Colon Carcinoma Metastatic in the Brain (tissue), 2 donors: ENCODE measurements around a stretch of chr14.

DNA sequence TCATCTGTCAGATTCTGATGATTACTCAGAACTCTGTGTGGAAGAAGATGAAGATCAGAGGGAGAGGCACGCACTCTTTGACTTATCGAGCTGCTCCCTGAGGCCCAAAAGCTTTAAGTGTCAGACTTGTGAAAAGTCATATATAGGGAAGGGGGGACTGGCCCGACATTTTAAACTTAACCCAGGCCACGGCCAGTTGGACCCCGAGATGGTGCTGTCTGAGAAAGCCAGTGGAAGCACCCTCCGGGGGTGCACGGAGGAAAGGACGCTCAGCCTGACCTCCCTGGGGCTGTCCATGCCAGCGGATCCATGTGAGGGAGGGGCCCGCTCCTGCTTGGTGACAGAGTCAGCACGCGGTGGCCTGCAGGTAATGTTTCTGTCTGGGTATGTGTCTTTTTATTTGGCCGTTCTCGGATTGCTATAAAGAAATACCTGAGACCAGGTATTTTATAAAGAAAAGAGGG, 7.0 kb downstream of the ZNF839 start:
- PRO-cap, 2 experiments: no peak in any of the 2 experiments

- PRO-cap, 2 experiments: no peak in any of the 2 experiments
Observed at GRCh38 chr14:102497896-102498238, 11.7 kb downstream of the ANKRD9 start.

- PRO-cap, 2 experiments: no peak in any of the 2 experiments
Observed at GRCh38 chr14:102501830-102502291, 7.7 kb downstream of the ANKRD9 start.

DNA sequence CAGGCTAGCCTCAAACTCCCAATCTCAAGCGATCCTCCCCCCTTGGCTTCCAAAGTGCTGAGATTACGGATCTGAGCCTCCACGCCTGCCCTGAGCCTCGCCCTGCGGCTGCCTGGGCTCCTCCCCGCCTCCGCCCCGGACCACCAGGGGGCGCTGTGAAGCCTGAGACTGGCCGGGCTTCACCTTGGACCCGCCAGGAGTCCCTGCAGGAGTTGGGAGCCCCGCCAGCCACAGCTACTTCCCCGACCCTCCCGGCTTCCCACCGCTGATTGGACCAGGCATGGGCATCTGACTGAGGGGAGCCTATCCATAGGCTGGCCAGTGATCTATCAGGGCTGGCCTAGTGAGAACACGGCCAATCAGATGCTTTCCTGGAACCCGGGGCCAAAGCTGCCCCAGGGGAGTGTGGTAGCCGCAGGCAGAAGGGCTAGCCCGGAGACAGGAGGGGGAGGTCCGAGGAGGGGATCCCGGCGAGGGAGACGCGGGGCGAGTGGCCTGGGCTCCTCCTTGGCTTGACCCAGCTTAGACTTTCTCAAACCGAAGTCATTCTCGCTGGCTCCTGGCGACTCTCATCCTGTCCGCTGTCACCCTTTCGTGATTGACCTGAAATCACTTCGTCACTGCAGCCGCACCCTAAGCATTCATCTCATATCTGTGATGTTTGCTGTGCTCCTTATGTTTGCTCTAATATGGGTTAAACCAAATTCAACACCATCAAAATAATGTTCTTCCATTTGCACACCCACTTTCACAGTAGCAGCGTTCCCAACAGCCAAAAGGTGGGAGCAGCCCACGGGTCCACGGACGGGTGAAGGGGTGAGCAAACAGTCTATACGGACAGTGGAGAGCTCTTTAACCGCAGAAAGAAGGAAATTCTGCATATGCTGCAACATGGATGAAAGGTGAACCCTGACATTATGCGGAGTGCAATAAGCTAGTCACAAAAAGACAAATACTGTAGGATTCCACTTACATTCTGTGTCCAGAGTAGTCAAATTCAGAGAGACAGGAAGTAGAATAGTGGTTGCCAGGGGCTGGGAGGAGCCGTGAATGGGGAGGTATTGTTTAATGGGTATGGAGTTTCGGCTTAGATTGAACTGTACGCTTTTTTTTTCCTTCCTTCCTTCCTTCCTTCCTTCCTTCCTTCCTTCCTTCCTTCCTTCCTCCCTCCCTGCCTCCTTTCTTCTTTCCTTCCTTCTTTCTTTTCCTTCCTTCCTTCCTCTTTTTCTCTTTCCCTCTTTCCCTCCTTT, 15.4 kb upstream of the ANKRD9 start:
- PRO-cap, 2 experiments: peak in 2 of 2 experiments; most common plus-strand start position 450 of the sequence (in 2); most common minus-strand start position 205 of the sequence (in 2)

- PRO-cap, 2 experiments: peak in 1 of 2 experiments; most common plus-strand start chr14:102544842 (in 1); most common minus-strand start chr14:102544815 (in 1)
Observed at GRCh38 chr14:102544295-102545405, 35.1 kb upstream of the ANKRD9 start.

DNA sequence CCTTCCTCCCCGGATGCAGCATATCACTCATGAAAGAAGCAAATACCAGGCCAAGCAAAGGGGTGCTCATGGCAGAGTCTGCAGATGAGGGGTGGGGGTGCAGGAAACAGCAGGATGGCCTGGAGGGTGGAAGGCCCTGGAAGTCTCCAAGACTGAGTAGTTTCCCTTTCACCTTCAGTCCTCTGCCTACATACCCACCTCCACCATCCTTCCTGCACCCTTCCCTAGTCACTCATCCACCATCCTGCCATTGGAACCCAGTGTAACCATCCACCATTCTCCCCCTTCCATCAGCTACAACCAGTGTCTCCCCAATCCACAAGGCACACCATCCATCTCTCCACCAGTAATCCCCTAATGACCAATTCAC, 4.4 kb upstream of the AMN start:
- PRO-cap, 2 experiments: no peak in any of the 2 experiments

DNA sequence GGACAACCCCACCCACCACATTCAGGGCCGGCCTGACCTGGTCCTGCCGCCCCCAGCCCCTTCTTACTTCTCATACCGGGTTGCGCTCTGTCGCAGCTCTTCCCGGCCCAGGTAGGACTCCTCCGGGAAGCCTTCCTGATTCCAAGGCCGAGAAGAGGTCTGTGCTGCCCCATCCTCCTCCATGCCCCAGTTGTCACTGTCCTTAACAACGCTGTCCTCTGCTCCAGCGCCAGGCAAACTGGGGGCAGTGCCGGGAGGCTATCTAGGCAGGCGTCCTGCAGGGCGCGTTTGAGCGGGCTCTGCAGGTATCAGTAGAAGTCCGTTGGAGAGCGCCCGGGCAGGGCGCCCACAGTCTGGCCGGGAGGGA, 714 bp downstream of the AMN start:
- PRO-cap, 2 experiments: no peak in any of the 2 experiments

GRCh38 chr14:102923696-102924369, 1.4 kb downstream of the AMN start:
- PRO-cap, 2 experiments: no peak in any of the 2 experiments

GRCh38 chr14:103004099-103004610, 53.2 kb downstream of the CDC42BPB start:
- PRO-cap, 2 experiments: no peak in any of the 2 experiments

GRCh38 chr14:103098984-103099966, 4.8 kb downstream of the EXOC3L4 start:
- PRO-cap, 2 experiments: no peak in any of the 2 experiments

DNA sequence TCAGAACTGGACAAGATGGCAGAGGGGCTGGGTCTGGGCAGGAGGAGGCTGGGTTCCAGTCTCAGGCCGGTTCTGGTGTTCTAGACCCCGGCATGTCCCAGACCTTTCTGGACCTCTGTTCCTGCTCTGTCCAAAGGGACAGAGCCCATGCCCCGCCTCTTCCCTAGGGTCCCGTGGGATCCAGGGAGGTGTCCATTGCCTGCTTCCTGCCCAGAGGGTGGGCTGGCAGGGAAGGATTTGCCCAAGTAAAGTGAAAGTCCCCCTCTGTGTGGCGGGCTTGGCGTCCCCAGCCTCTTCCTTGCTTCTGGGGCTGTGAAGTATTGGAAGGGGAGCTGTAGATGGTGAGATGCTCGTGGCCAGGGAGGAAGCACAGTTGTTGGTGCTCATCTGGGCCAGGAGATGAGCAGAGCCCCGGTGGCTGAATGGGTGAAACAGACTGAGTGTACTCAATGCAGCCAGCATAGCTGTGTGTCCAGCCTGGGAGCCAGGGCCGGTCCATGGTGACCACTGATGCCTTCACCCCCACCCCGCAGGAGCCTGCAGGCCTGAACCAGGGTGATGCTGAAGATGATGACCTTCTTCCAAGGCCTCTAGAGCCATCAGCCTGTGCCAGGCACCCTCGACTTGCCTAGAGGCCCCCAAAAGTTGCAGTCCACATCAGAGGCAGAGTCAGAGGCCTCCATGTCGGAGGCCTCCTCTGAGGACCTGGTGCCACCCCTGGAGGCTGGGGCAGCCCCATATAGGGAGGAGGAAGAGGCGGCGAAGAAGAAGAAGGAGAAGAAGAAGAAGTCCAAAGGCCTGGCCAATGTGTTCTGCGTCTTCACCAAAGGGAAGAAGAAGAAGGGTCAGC, 2.7 kb downstream of the TNFAIP2 start:
- PRO-cap, 2 experiments: no peak in any of the 2 experiments

GRCh38 chr14:103136529-103137565, 13.6 kb downstream of the TNFAIP2 start:
- PRO-cap, 2 experiments: no peak in any of the 2 experiments

GRCh38 chr14:103186896-103187709, 63.8 kb downstream of the TNFAIP2 start:
- PRO-cap, 2 experiments: no peak in any of the 2 experiments

DNA sequence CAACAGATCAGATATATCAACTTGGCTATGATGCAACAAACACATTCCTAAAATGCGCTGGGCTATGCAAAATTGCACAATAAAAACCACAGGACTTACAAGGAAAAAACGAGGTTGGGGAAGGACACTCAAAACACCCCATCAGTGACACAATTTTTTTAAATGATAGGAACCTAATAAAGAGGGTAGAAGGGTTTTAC, 71.0 kb downstream of the TNFAIP2 start:
- PRO-cap, 2 experiments: no peak in any of the 2 experiments

DNA sequence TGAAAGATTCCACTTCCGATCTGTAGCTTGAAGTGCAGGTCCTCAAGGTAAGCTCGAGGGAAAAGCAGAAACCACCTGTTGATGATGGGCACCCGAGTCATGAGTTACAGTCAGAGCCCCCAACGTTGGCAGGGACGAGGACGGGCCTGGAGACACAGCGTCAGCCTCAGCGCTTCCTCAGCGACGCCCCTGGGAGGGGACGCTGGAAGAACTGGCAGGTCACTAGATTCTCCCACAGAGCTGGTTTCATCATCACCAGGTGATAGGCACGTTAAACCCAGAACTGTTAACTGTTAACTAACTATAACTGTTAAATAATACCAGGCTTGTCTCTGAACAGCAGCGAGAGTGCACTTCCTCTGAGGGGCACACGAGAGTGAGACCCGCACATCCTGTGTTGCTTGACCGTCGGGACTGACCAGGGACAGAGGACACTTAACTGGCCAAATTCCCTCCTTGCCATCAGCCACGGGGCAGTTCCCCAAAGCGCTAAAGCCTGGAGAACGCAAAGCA, 101.9 kb downstream of the TNFAIP2 start:
- PRO-cap, 2 experiments: no peak in any of the 2 experiments

DNA sequence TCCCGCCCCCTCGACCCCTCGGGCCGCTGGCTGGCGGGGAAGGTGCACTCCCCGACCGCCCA, 92 bp downstream of the EIF5 start:
- PRO-cap, 2 experiments: no peak in any of the 2 experiments

DNA sequence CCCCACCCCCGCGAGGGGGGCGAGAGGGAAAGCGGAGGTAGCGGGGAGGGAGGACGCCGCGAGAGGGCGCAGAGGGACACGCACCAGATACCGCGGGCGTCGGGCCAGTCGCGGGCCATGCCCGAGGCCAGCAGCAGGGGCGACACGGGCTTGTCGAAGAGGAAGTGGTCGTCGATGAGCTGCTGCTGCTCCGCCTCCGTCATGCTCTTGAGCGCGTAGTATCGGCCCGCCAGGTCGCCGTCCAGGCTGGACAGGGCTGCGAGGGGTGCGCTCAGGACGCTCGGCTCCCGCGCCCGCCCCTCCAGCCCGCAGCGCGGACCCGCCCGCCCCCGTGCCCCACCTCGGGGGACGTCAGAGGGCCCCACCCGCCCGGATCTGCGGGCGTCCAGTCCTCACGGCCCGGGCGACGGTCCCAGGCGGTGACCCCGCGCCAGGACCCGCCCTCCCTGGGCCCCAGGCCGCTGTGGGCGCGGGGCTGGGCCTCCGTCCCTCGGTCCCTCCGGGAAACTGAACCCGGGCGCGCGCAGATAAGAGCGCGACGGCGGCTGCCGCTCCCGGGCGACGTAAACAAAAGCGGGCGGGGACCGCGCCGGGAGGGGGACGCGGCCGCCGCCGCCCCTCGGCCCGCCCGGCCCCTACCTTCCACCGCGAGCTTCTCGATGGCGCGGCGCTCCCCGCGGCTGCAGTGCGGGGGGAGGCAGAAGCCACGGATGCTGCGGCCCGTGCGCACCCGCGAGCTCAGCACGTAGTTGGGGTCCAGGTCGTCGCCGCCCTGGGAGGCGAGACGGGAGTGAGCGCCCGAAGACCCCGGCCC, 1.2 kb downstream of the CKB start:
- PRO-cap, 2 experiments: peak in 1 of 2 experiments; most common plus-strand start position 156 of the sequence (in 1); most common minus-strand start position 501 of the sequence (in 1)

GRCh38 chr14:103525057-103525895, 2.6 kb upstream of the CKB start:
- PRO-cap, 2 experiments: no peak in any of the 2 experiments

DNA sequence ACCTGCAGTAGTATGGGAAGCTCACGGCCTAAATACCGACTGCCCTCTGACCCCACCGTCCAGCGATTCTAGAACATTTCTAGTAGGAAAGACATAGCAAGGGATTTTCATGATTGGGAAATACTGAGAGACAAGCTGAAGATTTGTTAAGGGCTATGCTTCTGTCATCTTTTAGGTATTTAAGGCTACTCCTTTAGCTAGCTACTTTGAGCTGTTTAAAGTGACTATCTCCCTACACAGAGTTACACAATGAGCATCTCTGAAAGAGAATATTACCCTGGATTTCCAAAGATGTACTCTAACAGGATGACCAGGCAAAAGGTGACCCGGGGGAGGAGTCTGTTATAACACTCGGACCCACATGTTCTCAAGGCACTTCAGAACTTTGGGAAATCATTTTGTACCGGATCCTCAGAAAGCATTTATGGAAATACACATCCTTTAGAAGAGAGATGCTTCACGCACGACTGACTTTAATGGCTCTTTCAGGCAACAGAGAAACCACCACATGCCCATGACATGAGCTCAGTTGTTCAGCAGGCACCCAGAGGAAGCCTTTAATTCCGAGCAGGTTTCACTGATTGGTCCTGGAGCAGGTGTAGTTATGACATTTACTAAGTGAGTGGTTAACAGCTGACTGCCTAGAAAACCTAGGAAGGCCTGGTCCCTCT, 4.2 kb downstream of the BAG5 start:
- PRO-cap, 2 experiments: no peak in any of the 2 experiments

GRCh38 chr14:103654305-103654968, 25.4 kb downstream of the KLC1 start:
- PRO-cap, 2 experiments: no peak in any of the 2 experiments